ENCODE results near the genes TEX11 and NLGN3.

DNA sequence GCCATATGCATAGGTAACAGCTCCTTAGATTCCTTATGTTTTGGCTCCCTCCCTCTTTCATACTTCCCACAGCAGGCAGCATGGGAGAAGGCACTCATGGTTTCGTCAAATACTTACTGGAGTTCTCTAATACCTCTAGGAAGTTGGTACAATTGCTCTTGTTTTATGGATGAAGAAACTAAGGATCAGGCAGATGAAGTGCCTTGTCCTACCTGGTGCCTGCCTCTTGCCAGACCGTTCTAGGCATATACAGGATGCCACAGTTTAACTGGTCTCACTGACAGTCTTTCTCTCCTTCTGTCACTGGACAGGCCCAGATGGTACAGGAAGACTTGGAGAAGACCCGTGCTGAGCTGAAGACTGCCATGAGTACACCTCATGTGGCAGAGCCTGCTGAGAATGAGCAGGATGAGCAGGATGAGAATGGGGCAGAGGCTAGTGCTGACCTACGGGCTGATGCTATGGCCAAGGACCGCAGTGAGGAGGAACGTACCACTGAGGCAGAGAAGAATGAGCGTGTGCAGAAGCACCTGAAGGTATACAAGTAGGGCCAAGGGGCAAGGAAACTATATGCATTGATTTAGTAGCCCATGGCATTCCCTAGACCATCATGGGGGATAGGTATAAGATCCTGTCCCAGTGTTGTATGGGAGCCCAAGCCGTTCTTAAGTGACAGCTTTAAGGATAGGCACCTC is 71.4 kb downstream of the MSN start:
- PRO-cap, 3 experiments = no peak in any of the 3 experiments
- RAMPAGE, long total RNA, 4 experiments = no peak in any of the 4 experiments
- RRBS = no CpG with 5 or more reads among the region's 8 CpGs

DNA sequence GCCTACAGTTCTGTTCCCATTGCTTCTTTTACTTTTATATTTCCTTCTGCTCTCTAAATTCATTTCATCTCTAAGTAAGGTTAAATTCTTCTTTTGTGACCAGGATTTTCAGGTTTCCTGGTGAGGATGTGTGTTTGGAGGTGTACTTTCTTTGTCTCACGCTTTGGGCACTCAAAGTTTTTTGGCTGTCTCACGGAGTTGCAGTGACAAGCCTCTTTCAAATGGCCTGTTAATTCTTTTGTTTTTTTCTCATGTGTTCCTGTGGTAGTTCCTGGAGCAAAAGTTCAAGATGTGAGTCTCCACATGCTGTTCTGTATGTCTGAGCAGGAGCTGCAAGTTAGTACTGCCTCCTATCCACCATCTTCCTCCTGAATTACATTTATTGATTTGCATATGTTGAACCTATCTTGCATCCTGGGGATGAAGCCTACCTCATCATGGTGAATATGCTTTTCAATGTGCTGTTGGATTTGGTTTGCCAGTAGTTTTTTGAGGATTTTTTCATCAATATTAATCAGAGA is 118.5 kb downstream of the VSIG4 start:
- PRO-cap, 3 experiments = no peak in any of the 3 experiments
- RAMPAGE, long total RNA, 4 experiments = no peak in any of the 4 experiments
- RRBS = no CpG with 5 or more reads among the region's 2 CpGs

- PRO-cap, 3 experiments = no peak in any of the 3 experiments
- RAMPAGE, long total RNA, 4 experiments = no peak in any of the 4 experiments
- RRBS = no CpG with 5 or more reads among the region's 1 CpG
These were observed 23.0 kb downstream of the VSIG4 start for GRCh38 chrX:66016649-66017490.

- PRO-cap, 3 experiments = no peak in any of the 3 experiments
- RAMPAGE, long total RNA, 4 experiments = no peak in any of the 4 experiments
- RRBS = no CpG with 5 or more reads among the region's 16 CpGs
These were observed 3.0 kb downstream of the AR start for GRCh38 chrX:67546757-67547353.

DNA sequence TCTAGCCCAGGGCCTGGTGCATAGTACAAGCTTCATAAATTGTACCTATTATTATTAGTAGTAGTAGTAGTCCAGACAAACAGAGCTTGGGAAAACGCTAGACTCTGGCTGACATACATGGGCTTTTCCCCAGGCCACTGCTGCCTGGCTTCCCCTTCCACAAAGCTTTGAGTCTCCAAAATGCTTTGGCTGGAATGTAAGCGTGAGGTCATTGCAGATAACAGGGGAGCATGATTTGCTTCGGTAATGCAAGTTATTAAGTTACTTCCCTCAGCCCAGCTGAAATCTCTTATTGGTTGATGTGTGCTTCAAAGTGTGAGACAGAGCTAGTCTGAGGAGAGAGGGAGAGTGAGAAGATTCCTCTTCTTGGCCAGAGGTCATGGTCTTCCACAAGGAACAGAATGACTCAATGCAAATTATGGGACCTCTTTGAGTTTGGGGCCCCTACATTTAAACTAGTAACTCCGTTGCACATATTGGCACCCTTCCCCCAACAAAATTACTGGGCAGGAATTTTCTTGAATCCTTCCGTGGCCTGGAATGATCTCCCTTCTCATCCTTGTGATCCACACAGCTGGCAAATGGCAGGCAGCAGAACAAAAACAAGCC is 19.7 kb downstream of the AR start:
- PRO-cap, 3 experiments = no peak in any of the 3 experiments
- RAMPAGE, long total RNA, 4 experiments = no peak in any of the 4 experiments
- RRBS = no CpG with 5 or more reads among the region's 5 CpGs

- PRO-cap, 3 experiments = peak in 2 of 3 experiments; most common plus-strand start chrX:69556626 (in 2); most common minus-strand start chrX:69556207 (in 1)
- RAMPAGE, long total RNA, 4 experiments = no peak in any of the 4 experiments
- RRBS = 68% methylated on average over 2 of the region's 19 CpGs
These were observed 52.1 kb downstream of the NALF2 start for GRCh38 chrX:69555871-69557024.

DNA sequence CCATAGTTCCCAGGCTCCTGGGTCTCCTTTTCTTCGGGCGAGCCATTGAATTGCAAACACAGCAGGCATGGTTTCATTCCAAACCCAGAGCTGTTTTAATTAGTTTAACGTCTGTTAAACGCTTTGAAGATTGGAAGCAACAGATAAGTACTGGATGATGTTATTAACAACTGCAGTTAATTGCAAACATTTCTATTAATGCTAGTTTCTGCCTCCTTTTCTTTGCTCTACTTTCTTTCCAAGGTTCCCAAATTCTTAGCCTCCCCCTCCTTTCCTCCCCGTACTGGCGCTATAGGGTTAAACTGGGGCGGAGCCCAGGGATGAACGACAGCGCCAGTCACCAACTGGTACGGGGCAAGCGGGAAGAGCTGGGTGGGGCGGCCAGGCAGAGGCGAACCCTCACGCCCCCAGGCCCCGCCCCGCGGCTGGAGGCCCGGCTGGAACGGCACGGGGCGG is 359 bp upstream of the EDA start:
- PRO-cap, 3 experiments = no peak in any of the 3 experiments
- RAMPAGE, long total RNA, 4 experiments = no peak in any of the 4 experiments
- RRBS = 13% methylated on average over 4 of the region's 21 CpGs

DNA sequence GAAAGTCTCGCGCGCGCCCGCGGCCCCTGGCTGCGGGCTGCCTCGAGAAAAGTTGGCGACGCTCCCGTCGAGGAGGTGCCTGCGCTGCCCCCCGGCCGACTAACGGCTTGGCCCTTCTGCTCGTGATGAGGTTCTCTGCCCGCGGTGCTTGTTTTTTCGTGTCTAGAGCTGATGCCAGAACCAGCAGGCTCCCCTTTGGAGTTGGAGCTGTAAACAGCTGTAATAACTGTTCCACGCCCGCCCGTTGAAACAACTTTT is 936 bp downstream of the EDA start:
- PRO-cap, 3 experiments = no peak in any of the 3 experiments
- RAMPAGE, long total RNA, 4 experiments = no peak in any of the 4 experiments
- RRBS = no CpG with 5 or more reads among the region's 23 CpGs

- PRO-cap, 3 experiments = peak in 1 of 3 experiments; most common plus-strand start chrX:70399163 (in 1)
- RAMPAGE, long total RNA, 4 experiments = no peak in any of the 4 experiments
- RRBS = no CpG with 5 or more reads among the region's 5 CpGs
These were observed 24.3 kb upstream of the GDPD2 start for GRCh38 chrX:70398775-70399308.

DNA sequence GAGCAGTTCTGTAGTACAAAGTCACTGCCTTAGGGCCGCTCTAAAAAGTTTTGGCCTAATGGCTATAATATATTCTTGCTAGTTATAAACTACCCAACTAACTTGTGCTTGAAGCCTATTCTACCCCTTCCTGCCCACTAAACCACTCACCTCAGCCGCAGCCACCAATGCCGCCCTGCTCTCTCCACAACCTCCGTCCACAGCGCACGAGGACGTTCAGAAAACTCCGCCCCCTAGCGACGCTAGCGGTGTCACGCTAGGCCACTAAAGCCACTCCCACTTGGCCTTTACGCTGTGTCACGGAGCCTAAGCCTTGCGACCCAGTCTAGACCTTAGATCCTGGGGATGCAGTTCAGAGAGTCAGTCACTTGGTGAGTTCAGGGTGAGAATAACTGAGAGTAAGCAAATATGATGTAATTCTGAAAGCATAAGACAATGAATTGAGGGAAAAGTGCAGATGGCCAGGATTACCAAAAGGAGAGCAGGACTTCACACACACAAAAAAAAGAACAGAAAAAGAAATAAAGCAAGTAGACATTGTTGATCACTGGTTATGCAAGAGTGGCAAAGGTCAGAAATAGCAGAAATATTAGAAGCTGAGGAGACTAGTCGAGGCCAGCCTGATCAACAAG is at the start of gene TEX11:
Gene TEX11 (minus strand): TSS at position 208 of the 632 bp plus-strand sequence.
- PRO-cap, 3 experiments = no peak in any of the 3 experiments
- RAMPAGE, long total RNA, 4 experiments = no peak in any of the 4 experiments
- RRBS = no CpG with 5 or more reads among the region's 16 CpGs

DNA sequence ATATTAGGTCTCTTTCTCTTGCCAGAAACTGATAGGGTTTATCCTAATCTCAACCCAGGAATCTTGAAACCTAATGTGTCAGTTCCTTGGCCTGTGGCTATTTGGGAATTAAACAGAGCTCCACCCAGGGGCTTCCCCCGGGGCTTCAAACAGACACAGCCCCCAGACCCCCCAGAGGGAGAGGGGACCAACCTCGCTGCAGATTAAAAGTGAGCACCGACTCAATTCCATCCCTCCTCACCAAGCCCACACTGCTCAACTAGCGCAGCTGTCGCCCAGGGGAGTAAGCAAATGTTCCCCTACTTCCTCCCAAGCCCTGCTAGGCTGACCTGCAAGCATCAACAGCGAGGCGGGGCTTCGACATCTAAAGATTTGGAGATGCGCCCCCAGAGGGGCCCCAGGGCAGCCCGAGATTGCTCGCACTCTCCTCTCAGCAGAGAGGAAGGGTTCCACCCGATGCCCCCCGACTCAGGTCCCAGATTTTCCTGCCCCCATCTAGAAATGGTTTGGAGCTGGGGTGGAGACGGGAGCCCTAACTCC is 524 bp downstream of the SLC7A3 start:
- PRO-cap, 3 experiments = no peak in any of the 3 experiments
- RAMPAGE, long total RNA, 4 experiments = no peak in any of the 4 experiments
- RRBS = no CpG with 5 or more reads among the region's 14 CpGs

GRCh38 chrX:71020146-71020711 is 47.9 kb downstream of the SNX12 start:
- PRO-cap, 3 experiments = peak in 2 of 3 experiments; most common minus-strand start chrX:71020434 (in 2)
- RAMPAGE, long total RNA, 4 experiments = no peak in any of the 4 experiments
- RRBS = no CpG with 5 or more reads among the region's 2 CpGs

- PRO-cap, 3 experiments = no peak in any of the 3 experiments
- RAMPAGE, long total RNA, 4 experiments = no peak in any of the 4 experiments
- RRBS = no CpG with 5 or more reads among the region's 8 CpGs
These were observed 5.8 kb downstream of the MED12 start for GRCh38 chrX:71124088-71124618.

- PRO-cap, 3 experiments = no peak in any of the 3 experiments
- RAMPAGE, long total RNA, 4 experiments = start-site peak on the plus strand in 4 of 4 experiments, at chrX:71144836-71144892 at its widest, 32 to 377 reads per replicate
- RRBS = 16% methylated on average over 15 of the region's 28 CpGs
These were observed at the start of gene NLGN3 for GRCh38 chrX:71144578-71144974. Gene NLGN3 (plus strand): TSS chrX:71144841.

DNA sequence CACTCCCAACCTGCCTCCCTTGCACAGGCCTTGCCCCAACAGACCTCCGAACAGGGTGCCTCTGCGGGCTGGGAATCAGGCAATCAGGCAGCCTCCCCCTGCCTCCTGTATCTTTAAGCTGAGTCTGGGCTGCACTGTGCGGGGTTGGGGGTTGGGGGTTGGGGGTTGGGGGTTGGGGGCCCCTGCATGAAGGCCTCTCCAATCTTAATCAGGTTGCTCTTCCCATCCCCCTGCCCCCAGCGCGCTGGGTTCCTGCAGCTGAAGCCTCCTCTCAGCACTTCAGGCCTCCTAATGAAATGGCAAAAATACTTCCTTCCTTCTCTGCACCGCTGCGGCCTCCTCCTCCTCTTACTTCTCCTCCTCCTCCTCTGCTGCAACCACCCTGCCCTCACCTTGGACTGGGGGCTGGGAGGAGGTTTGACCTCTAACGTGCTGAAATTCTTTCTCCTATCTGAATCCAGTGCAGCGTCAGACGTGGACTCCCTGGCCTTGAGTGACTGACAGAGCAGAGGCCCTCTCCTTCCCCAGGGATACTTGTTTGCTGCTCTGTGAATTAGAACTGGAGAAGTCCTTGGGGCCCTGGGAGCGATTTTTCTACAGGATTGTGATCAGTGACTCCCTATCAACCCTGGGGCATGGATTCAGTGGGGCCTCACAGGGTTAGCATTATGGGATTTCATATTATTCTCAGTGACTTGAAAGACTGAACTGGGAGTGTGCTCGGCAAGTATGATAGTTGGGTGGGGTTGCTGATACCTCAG is 26.7 kb downstream of the NLGN3 start:
- PRO-cap, 3 experiments = peak in 2 of 3 experiments; most common plus-strand start position 556 of the sequence (in 1); most common minus-strand start position 370 of the sequence (in 1)
- RAMPAGE, long total RNA, 4 experiments = no peak in any of the 4 experiments
- RRBS = no CpG with 5 or more reads among the region's 12 CpGs

- PRO-cap, 3 experiments = peak in 3 of 3 experiments; most common plus-strand start chrX:71182282 (in 3); most common minus-strand start chrX:71182076 (in 3)
- RAMPAGE, long total RNA, 4 experiments = no peak in any of the 4 experiments
- RRBS = 46% methylated on average over 3 of the region's 42 CpGs
These were observed 37.1 kb downstream of the NLGN3 start for GRCh38 chrX:71181437-71182430.

GRCh38 chrX:71217264-71217894 is 5.6 kb upstream of the GJB1 start:
- PRO-cap, 3 experiments = no peak in any of the 3 experiments
- RAMPAGE, long total RNA, 4 experiments = no peak in any of the 4 experiments
- RRBS = no CpG with 5 or more reads among the region's 7 CpGs

- PRO-cap, 3 experiments = no peak in any of the 3 experiments
- RAMPAGE, long total RNA, 4 experiments = start-site peak on the plus strand in 1 of 4 experiments, at chrX:71296604-71296659 at its widest, 177 reads per replicate
- RRBS = no CpG with 5 or more reads among the region's 1 CpG
These were observed 5.1 kb upstream of the ITGB1BP2 start for GRCh38 chrX:71296513-71296779.

- PRO-cap, 3 experiments = no peak in any of the 3 experiments
- RAMPAGE, long total RNA, 4 experiments = no peak in any of the 4 experiments
- RRBS = no CpG with 5 or more reads among the region's 7 CpGs
These were observed 3.9 kb upstream of the GCNA start for GRCh38 chrX:71573999-71575039.

DNA sequence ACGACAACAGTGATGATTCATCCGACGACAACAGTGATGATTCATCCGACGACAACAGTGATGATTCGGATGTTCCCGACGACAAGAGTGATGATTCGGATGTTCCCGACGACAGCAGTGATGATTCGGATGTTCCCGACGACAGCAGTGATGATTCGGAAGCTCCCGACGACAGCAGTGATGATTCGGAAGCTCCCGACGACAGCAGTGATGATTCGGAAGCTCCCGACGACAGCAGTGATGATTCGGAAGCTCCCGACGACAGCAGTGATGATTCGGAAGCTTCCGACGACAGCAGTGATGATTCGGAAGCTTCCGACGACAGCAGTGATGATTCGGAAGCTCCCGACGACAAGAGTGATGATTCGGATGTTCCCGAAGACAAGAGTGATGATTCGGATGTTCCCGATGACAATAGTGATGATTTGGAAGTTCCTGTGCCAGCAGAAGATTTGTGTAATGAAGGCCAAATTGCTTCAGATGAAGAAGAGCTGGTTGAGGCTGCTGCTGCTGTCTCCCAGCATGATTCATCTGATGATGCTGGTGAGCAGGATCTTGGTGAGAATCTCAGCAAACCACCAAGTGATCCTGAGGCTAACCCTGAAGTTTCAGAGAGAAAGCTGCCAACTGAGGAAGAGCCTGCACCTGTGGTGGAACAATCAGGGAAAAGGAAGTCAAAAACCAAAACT is 14.3 kb downstream of the CXCR3 start:
- PRO-cap, 3 experiments = no peak in any of the 3 experiments
- RAMPAGE, long total RNA, 4 experiments = start-site peak on the plus strand in 2 of 4 experiments, centred at positions 510 to 545 of the sequence, 6 to 21 reads per replicate
- RRBS = no CpG with 5 or more reads among the region's 39 CpGs